Epidermal melanocyte (primary cell): Measurements from ENCODE around the genes ZNF133 and SMIM26.

- RRBS: no CpG with 5 or more reads among the region's 9 CpGs
Observed at GRCh38 chr20:17821788-17822499, 122.2 kb downstream of the BANF2 start.

GRCh38 chr20:17823557-17824380, 124.0 kb downstream of the BANF2 start:
- RRBS: no CpG with 5 or more reads among the region's 11 CpGs

DNA sequence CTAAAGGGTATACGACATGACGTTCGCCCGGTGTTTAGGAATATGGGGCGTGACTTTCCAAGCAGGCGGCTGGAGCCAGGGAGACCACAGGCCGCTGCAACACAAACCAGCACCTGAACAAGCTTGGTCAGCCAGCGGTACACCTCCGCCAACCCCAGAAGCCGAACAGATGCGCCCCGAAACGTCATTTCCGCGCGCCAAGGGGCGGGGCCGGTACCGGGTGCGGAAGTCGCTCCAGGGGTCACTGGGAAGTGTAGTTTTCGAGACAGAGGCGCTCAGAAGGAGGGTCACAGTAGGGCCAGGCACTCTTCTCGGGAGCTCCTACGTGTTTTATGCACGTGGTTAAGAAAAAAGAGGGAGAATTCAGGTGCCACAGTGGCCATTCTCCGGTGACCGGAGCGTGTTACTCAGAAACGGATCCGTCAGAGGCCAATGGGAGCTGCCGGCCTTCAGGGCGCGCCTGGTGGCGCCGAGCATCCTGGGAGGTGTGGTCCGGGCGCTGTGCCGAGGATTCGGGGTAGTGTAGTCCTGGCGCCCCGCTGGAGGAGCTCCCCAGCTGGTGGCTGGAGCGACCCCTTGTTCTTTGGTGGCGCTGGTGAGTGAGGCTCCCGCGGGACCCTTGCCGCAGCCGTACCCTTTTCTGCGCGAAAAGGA, at the start of gene ZNF133:
Gene ZNF133, plus strand, starts transcription at position 518 of the 654 bp plus-strand sequence.
- RRBS: 2% methylated on average over 10 of the region's 50 CpGs

DNA sequence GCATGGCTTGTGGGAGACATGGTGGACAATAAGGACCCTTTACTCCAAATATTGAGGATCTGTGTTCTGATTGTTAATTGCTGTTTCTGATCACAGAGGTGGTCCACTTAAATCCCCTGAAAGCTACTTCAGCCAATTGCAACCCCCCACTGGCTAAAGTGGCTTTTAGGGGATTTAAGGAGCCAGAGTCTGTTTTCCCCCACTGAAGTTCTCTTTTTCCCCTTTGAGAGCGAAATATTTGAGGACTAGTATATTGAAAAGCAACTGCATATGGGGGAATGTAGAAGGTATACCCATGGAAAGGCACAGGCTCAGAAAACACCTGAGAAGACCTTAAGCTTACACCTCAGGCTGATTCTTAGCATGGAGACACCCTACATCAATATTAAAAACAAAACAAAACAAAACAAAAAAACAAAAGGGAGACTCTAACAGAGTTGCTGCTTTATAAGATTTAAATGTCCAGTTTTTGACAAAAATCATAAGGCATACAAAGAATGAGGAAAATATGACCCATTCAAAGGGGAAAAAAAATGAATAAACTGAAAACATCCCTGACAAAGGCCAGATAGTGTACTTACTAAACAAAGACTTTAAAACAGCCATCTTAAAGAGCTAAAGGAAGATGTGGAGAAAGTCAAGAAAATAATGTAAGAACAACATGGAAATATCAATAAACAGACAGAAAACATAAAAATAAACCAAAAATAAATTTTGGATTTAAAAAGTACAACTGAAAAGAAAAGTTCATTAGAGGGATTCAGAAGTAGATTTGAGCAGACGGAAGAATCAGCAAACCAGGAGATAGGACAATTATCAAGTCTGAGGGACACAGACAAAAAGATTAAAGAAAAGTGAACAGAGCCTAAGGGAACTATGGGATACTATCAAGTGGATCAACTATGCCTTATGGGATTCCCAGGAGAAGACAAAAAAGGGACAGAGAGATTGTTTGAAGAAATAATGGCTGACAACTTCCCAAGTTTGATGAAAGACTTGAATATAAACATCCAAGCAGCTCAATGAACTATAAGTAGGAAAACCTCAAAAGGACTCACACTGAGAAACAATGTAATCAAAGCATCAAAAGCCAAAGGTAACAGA, 10.6 kb downstream of the ZNF133 start:
- RRBS: no CpG with 5 or more reads among the region's 2 CpGs

DNA sequence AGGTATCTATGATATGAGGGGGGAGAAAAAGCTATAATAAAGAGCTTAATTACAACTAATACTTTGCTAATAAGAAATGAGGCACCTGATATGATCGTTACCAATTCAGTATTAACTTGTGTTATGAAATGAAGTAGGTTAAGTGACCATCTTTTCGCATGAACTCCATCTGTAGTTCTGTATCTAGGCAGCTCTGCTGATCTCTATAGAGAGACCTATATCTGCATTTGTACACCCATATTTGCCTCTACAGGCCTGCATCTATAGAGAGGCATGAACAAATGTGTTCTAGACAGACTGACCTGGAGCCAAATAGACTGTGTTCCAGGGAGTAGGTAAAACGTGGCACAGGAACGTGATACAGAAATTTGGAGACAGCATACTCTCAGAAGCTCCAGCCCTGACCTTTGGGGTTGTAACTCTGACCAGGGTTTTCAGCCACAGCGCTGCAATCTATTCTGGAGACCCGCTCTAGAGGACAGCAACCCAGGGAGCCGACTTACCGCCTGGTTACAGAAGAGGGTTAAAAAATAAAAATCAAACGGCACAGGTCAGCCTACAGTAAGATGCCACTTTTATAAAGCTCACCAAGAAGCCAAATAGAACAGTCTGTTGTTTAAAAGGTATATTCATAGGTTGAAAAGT, 1.0 kb downstream of the RBBP9 start:
- RRBS: no CpG with 5 or more reads among the region's 9 CpGs

DNA sequence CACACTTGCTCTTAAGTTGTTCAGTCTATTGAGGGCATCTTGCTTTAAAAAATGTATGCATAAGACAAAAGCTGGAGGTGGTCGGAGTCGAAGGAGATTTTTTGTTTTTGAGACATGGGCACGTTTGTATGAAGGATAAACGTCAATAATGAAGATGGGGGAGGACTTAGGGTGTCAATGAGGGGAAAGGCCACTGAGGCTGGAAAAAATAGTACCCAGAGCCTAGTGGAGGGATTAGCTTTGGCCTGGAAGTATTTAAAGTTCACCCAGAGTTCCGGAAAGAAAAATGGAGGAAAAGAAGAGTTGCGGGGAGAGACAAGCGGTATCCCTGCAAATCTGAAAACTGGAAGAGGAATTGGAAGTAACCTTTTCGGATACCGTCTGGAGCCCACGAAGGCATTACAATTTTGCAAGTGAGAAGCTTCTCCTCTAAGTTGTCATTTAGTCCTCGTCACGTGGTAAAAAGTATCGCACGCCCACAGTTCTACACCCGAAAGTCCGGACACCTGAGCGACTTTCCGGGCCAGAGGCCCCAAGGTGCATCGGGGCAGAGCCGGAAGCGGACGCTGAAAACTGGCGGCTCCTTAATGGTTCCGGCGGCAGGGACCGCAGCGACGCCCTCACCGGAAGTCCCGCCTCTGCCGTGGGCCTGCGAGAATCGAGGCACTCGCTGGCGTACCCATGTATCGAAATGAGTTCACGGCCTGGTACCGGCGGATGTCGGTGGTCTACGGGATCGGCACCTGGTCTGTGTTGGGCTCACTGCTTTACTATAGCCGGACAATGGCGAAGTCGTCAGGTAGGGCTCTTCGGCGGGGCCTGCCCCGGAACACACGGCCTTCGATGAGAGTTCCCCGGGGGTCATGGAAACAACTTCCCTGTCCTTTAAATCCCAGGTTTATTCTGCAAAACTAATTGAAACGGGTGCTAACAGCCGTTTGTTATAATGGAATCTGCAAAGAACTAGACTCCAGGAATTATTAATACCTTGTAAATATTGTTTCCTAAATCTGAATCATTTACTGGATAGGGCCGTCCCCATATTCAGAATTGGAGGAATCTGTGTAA, at the start of gene SMIM26:
Gene SMIM26, plus strand, starts transcription at position 635 of the 1,068 bp plus-strand sequence.
- RRBS: 4% methylated on average over 24 of the region's 54 CpGs

DNA sequence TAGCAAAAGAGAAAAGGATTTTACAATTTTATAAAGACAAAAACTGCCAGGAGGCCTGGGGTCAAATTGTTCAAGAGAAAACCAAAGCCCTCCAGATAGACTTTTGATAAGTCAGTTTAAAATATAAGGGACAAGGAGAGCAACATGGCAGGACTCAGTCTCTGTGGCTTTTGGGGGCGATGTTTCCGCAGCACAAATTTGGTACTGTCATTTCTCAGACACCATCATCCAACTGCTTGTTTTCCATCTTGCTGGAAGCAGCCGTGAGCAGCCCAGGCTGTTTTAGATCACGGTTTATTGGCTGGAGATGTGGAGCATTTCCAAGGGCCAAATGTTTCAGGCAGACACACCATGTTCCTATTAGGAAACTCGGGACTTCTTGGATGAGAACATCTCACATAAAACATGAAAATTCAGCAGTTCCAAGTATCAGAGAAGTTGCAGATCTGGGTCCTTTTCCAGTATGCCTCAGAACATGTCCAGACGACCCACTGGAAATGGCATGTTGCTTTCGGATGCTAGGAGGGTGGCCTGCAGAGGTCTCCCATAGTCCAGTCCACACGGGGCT, 176.1 kb downstream of the SCP2D1 start:
- RRBS: no CpG with 5 or more reads among the region's 8 CpGs

DNA sequence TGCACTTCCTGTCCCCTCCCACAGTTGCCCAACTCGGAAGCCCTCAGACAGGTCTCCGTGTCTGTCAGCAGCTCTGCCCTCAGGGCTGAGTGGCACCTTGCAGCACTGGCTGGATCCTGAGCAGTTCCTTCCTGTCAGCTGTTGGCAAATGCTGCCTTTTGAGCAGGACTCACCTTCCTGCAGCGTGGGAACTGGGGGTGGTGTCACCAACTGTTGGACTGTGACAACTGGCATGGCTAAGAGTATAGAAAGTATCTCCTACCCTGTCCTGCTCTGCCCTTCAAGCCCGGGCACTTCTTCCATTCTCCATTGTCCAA, 137.2 kb upstream of the SLC24A3 start:
- RRBS: no CpG with 5 or more reads among the region's 4 CpGs

DNA sequence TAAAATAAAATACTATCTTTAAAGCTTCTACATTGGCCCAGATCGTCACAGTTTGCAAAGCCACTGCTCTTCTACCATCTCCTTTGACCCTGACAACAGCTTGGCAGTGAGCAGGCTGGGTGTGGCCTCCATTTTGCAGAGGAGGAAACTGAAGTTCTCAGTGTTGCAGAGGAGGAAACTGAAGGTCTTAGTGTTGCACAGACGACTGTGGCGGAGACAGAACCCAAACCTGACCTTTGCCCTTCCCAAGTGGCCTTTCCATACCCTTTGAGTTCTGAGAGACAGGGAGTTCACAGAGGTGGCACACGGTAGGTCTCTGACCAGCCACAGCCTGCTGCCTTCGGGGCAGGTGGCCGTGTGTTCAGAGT, 113.6 kb upstream of the SLC24A3 start:
- RRBS: no CpG with 5 or more reads among the region's 6 CpGs

GRCh38 chr20:19799563-19800035, 41.5 kb downstream of the RIN2 start:
- RRBS: no CpG with 5 or more reads among the region's 11 CpGs

DNA sequence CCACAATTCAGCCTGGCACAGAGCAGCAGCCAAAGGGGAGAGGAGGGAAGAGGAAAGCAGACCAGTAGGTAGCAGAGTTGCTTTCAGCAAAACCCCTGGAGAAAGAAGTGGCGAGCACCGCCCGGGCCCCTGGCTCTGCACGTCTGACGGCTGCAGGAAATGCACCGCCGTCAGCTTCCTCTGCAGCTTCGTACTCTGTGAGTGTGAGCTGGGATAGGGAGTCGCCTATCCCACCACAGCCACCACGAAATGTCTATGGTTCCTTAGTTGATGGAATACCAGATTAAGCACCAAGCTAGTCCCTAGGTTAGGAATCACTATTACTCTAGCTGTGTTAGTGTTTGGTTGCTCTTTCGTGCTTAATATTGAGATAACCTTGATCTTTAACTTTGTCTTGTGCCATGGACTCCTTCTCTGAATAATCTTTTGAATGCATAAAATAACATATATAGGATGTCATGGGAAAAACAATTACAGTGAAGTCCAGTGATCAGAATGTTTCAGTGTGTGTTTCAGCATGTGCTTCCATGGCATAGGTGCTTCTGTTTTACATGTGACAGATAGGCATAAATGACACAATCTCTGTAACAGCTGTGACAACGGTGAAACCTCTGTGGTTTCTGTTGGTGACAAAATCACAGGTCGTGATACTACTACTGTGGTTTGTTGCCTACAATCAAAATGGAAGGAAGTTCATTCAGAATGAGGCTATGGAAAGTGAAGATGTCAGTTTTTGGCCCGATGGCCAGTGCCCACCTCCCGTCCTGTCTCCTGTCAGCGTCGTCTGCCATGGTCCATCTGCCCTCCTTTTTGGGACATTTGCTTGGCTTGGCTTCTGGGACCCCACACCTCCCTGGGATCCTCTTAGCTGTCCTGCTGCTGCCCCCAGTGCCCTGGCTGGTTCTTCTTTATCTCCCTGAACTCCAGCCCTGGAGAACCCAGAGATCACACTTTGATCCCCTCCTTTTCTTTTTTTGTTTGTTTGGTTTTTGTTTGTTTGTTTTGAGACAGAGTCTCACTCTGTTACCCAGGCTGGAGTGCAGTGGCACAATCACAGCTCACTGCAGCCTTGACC, 79.6 kb upstream of the NAA20 start:
- RRBS: no CpG with 5 or more reads among the region's 17 CpGs

GRCh38 chr20:19992932-19993849, 24.0 kb upstream of the NAA20 start:
- RRBS: no CpG with 5 or more reads among the region's 13 CpGs

- RRBS: 17% methylated on average over 1 of the region's 27 CpGs
Observed at GRCh38 chr20:20002937-20004059, 13.9 kb upstream of the NAA20 start.

DNA sequence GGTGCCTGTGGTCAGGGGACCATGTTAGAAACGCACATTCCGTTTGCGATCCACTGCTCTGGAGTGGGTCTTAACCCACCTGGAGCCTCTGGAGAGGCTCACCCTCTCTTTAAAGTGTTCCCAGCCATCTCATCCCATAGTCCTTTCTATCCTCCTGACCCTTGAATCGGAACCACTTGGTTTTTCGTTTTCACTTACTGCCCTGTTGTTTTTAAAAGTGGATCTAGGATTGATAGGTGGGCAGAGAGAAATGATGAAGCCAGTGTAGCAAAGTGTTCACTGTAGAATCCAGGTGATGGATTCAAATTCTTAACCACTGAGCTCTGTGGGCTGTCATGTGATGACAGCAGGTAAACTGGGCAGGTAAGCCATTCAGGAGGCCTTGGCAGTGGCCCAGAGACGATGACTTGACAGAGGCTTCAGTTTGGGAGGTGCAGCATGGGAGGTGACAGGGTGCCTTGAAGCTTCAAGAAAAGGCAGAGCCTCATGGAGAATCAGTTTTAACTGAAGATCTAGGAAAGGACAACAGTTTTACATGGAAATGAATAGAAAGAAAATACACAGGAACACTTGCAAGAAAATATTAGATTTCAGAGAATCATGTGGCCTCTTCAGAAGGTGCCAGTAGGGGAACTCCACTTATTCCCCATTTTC, 1.9 kb downstream of the NAA20 start:
- RRBS: no CpG with 5 or more reads among the region's 6 CpGs

DNA sequence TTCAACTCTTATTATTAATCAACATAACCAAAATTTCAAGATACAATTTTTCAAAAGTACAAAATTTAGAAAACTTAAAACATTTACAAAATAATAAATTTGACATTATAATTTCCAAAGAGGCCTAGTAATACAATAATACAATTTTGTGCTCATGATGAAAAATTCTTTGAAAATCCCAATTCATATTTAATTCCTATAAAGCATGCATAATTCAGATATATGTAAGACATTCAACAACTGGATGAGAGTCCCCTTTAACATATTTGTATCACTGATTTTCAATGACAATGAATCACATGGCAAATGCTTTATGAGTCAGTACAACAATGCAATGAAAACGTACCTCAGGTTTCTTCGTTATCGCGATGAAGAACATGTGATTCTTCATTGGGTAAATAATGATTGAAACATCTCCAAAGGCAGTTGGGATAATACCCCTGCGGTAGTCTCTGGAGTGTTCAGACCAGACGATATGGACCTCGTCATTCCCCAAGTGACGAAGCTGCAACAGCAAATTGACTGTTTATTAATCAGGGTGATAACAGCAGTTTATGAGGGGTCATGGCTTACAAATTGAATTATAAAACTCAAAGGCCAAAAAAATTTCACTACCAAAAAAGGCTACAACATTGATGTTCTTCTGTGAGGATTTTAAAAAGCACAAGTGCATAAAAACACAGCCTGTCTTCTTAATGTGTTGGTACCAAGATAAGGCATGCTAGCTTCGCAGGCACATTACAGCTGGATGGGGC, 127.0 kb downstream of the INSM1 start:
- RRBS: no CpG with 5 or more reads among the region's 9 CpGs

- RRBS: no CpG with 5 or more reads among the region's 4 CpGs
Observed at GRCh38 chr20:20504884-20505976, 137.3 kb downstream of the INSM1 start.

DNA sequence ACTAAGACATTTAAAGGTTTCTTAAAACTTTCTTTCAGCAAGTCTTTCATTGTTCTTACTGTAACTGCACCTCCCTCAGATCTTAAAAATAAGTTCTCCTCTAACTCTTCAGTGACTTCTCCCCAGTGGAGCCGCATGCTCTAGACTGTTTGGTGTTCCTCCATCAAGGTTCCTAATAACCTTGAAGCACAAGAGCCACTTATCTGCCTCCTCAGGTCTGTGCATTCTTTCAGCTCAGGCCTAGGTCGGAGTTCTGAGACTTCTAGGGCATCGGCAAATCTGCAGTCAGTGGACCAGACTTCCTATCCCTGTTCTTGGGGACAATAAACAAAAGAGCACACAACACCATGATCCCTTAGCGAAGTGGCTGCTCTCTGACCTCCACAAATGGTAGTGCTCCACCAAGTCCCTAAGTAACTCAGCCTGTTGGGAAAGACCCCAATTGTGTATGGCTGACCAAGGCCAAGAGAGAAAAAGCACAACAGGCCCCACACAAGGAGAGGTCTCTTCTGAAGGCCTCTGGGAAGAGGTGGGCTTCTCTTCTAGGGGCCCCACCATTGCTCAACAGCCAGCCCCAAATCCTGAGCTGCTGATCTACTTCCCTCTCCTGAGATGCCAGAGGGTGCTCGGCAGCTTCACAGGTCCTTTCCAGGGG, 77.9 kb downstream of the RALGAPA2 start:
- RRBS: no CpG with 5 or more reads among the region's 5 CpGs

GRCh38 chr20:20744349-20744788, 31.9 kb upstream of the RALGAPA2 start:
- RRBS: no CpG with 5 or more reads among the region's 4 CpGs

DNA sequence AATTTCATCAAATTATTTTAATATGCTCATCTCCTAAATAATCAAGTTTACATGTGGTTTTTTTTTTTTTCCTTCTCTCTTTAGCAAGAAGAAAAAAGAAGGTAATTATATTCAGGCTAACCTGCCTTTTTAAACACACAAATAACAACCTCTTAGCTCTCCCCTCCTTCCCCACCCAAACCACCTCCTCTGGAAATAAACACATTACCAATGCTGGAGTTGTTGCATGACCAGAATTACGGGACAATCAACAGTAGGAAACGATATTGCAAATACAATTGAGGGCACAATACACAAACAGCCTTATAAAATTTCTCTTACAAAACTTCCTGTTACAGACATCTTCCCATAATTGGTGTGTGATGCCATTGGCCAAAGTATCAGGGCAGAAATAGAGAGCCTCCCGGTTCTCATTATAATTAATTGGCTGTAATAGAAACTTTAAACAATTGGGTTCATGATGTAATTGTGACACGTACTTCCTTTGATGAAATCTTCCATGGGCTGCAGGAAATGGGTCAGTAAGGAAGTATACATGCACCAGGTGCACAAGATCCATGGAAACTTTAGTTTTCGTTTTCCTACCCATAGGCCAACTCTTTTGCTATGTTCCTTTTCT, 40.2 kb upstream of the RALGAPA2 start:
- RRBS: no CpG with 5 or more reads among the region's 5 CpGs

DNA sequence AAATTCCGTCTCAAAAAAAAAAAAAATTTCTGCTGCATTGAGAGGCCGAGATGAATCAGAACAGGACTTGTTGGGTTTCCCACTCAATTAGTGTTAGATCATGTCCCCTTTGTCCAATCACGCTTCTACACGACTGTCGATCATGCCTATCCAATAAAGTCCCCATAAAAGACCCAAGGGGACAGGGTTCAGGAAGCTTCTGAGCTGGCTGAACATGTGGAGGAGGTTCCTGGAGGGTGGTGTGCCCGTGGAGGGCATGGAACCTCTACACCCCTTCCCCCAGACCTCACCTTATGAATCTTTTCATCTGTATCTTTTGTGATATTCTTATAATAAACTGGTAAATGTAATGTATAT, 3.3 kb upstream of the KIZ start:
- RRBS: no CpG with 5 or more reads among the region's 6 CpGs